Right lobe of liver (tissue), 4 donors: ENCODE results near the gene IL5.

- PRO-cap, 4 experiments: no peak in any of the 4 experiments
- RAMPAGE, long total RNA, 2 experiments: no peak in any of the 2 experiments
Measured at GRCh38 chr5:132292978-132293191, 1.3 kb upstream of the SLC22A4 start.

DNA sequence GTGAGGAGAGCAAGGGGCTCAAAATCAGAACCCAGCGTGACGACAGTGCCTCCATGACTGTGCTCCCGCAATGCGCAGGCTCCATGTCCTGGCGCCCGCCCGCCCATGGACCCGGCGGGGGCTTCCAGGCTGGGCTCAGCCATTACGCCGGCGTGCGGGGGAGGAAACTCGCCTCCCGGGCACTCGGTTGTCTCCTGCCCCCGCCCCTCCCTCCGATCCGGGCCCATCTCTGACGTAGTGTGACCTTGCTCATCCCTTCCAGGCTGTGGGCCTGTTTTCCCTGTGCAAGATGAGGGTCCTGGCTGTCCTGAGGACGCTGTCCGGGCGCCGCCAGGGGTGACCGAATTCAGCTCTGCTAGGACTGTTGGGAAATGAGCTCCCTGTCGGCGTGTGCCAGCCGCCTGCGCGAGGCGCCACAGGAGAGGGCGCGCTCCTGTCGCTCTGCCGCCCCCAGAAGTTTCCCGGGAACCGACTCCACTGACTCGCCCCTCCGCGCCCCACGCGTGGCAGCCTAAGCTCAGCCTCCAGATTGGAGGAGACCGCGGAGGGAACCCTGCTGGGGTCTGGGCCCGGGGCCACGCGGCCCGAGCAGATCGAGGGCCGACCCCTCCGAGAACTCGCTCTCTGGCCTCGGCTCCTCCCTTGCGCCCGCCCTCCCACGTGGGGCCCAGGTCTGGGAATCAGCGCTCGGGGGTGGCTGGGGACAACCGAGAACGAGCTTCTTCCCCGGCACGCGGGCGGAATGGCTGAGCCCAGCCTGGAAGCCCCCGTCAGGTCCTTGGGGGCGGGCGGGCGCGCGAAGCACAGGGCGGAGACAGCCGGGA lies 479 bp upstream of the SLC22A4 start:
- PRO-cap, 4 experiments: peak in 4 of 4 experiments; most common plus-strand start position 142 of the sequence (in 4); most common minus-strand start position 55 of the sequence (in 4)
- RAMPAGE, long total RNA, 2 experiments: no peak in any of the 2 experiments

DNA sequence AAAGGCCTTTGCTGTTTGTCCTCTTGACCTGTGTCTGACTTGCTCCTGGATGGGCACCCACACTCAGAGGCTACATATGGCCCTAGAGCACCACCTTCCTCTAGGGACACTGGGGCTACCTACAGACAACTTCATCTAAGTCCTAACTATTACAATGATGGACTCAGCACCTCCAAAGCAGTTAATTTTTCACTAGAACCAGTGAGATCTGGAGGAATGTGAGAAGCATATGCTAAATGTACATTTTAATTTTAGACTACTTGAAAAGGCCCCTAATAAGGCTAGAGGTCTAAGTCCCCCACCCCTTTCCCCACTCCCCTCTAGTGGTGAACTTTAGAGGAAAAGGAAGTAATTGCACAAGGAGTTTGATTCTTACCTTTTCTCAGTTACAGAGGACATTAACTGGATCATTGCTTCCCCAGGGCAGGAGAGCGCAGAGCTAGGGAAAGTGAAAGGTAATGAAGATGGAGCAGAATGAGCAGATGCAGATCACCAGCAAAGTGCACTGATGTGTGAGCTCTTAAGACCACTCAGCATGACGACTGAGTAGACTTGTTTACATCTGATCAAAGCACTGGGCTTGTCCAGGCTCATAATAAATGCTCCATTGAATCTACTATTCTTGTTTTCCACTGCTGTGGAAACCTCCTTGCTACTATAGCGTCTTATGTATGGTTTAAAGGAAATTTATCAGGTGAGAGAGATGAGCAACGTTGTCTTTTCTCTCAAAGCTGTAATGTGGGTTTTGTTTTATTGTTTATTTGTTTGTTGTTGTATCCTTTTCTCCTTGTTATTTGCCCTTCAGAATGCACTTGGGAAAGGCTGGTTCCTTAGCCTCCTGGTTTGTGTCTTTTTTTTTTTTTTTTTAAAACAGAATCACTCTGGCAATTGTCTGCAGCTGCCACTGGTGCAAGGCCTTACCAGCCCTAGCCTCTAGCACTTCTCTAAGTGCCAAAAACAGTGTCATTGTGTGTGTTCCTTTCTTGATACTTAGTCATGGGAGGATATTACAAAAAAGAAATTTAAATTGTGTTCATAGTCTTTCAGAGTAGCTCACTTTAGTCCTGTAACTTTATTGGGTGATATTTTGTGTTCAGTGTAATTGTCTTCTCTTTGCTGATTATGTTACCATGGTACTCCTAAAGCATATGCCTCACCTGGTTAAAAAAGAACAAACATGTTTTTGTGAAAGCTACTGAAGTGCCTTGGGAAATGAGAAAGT lies 25.3 kb downstream of the SLC22A5 start:
- PRO-cap, 4 experiments: no peak in any of the 4 experiments
- RAMPAGE, long total RNA, 2 experiments: no peak in any of the 2 experiments

DNA sequence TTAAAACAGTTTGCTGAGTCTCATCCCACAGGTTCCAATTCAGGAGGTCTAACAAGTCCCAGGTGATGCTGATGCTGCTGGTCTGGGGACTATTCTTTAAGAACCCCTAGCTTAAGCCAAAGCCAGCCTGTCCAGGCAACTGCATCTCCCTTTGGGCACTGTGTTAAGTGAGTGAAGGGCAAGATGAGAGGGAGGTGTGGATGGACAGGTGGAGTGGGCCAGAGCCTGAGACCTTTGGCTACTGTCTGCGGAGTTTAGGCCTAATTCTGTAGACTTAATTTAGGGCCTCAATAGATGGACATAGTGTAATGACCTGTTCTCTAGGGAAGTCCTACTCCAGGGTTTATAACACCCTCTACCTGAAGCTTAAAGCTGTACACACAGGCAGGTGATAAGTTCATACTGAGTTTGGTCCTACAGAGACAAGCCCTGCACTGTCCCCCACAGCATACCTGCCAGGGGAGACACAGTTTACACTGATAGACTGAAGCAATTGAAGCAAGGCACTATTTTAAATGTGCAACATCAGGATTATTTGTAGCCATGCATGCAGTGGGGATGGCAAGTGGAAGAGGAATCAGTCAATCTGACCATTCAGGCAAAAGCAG lies 47.9 kb downstream of the IRF1 start:
- PRO-cap, 4 experiments: no peak in any of the 4 experiments
- RAMPAGE, long total RNA, 2 experiments: no peak in any of the 2 experiments

DNA sequence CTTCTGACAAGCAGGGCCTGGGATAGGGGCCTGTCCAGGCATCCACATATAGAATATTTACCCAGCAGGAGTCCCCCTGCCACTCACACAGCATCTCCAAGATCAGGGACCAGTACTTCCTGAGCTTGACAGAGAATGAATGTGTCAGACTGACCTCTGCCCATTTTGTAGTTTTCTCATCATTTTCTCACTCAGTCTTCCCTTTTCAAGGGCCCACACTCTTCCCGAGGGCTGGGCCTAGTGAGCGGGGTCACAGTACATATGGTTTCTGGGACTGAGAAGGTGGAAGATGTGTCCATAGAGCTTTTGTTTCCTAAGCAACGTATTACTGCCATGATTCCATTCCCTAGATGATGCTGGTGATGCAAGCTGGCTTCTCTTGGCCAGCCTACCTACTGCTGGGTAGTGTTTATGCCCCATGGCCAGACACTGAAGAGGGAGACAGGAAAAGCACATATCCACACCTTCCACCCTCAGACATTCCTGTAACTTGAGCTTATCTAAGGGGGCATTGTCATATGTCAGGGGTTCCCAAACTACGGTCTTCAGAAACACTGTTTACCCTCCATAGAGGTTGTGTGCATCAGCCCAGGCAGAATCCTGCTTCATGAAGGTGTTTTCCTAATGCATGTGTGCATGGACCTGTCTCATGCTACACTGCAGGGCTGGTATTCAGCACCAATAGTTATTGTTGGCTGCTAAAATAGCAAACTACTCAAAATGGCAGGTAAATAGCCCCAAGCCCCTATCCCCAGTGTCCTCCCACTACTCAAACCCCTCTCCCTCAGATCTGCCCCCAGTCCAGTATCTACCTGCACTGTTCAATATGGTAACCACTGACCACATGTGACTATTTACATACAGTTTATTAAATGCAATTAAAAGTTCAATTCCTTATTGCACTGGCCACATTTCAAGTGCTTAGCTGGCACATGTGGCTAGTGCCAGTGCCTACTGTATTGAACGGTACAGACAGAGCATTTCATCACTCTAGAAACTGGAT lies 9.5 kb downstream of the IRF1 start:
- PRO-cap, 4 experiments: no peak in any of the 4 experiments
- RAMPAGE, long total RNA, 2 experiments: no peak in any of the 2 experiments

DNA sequence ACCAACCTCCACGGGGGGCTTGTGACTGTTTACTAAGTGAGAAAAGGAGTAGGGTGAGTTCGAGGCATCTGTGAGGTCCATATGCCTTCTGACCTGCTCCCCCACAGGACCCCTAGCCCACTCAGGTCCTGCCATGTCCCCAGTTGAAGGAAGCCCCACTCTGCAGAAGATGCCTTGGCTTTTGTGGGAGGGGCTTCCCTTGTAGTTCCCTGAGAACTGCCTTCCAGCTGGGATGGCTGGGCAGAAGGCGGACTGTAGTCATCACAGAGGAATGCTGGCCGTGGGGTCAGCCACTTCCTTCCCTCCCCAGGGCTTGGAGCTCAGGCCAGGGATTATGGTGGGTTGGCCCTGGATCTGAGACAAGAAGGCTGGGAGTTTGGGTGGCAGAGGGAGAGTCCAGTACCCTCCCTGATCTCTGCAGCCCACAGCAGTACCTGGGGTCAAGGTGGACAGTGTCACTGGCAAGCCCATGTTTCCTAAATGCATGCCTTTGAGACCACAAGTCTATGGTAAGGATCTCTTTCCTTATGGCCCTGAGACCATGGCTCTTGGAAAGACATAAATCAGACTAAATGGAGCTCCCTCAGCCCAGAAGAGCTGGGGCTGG lies 7.1 kb upstream of the IRF1 start:
- PRO-cap, 4 experiments: peak in 2 of 4 experiments; most common plus-strand start position 261 of the sequence (in 2); most common minus-strand start position 218 of the sequence (in 1)
- RAMPAGE, long total RNA, 2 experiments: no peak in any of the 2 experiments

DNA sequence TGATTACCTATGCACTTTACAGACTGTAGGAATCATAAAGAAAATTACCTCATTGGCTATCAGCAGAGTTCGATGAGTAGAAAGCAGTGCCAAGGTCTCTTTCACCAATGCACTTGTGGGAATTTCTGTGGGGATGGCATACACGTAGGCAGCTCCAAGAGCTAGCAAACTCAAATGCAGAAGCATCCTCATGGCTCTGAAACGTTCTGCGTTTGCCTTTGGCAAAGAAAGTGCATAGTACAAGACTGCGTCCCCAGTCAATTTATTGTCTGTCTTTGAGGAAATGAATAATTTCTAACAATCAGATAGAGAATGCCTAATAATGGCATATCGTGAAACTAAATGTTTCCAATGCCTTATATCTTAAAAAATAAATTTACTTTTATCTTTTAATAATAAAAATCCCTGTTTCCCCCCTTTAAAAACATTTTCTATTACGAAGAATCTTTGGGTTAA lies at the start of gene IL5:
IL5 (minus strand) TSS at position 236 of the 456 bp plus-strand sequence.
- PRO-cap, 4 experiments: no peak in any of the 4 experiments
- RAMPAGE, long total RNA, 2 experiments: no peak in any of the 2 experiments

GRCh38 chr5:132557527-132558275 lies 924 bp downstream of the RAD50 start:
- PRO-cap, 4 experiments: peak in 2 of 4 experiments; most common minus-strand start chr5:132557627 (in 1)
- RAMPAGE, long total RNA, 2 experiments: start-site peak on the minus strand in 1 of 2 experiments, at chr5:132557606-132557651 at its widest, 7 reads per replicate

DNA sequence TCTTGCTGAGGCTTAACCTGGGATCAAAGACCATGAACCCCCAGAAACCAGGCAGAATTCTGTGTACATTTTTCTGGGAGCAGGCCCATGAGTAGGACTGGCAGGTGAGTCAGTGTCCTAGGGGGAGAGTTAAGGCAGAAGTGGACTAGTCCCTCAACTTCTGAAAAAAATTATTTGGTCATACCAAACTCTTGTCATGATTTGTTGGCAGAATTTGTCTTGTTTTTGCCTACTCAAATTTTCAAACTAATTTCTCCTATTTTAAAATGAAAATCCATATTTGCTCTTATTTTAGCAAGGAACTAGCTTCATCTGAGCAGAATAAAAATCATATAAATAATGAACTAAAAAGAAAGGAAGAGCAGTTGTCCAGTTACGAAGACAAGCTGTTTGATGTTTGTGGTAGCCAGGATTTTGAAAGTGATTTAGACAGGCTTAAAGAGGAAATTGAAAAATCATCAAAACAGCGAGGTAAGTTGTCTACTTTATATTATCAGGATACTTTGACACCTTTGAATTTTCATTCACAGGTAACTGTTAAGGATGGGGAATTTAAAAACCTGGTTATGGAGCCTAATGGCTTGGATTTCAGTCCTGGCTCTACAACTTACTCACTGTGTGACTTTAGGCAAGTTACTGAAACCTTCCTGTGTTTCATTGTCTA lies 37.9 kb downstream of the RAD50 start:
- PRO-cap, 4 experiments: no peak in any of the 4 experiments
- RAMPAGE, long total RNA, 2 experiments: no peak in any of the 2 experiments

DNA sequence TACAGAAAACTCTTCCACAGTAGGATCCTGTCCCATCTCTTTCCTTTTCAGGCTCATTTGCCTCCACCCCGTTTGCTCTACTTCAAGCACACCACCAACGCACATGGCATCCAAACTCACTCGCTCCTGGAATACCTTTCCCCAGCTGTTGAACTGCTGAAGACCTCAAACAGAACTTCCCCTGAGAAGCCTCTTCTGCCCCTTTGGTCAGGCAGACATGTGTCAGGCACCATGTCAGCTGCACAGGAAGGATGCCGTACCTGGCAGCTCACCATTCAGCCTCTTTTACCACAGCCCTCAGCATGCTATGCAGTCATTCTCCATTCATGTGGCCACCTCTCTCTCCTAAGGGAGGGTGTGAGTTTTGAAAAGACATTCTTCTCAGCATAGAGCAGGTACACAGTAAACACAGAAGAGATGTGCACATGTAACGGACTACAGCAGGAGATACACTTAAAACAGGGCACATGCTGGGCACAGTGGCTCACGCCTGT lies 14.2 kb downstream of the IL4 start:
- PRO-cap, 4 experiments: no peak in any of the 4 experiments
- RAMPAGE, long total RNA, 2 experiments: no peak in any of the 2 experiments

DNA sequence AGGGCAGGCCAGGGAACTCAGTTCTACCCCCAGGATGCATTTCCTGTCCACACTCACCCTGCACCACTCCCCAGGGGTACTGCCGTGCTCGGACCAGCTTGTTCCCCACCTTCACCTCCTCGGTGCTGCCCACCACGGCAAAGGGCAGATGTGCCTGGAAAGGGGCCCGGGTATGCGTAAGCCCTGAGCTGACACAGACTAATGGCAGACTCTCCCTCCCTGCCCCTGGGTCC lies 14.4 kb downstream of the CCNI2 start:
- PRO-cap, 4 experiments: no peak in any of the 4 experiments
- RAMPAGE, long total RNA, 2 experiments: no peak in any of the 2 experiments

DNA sequence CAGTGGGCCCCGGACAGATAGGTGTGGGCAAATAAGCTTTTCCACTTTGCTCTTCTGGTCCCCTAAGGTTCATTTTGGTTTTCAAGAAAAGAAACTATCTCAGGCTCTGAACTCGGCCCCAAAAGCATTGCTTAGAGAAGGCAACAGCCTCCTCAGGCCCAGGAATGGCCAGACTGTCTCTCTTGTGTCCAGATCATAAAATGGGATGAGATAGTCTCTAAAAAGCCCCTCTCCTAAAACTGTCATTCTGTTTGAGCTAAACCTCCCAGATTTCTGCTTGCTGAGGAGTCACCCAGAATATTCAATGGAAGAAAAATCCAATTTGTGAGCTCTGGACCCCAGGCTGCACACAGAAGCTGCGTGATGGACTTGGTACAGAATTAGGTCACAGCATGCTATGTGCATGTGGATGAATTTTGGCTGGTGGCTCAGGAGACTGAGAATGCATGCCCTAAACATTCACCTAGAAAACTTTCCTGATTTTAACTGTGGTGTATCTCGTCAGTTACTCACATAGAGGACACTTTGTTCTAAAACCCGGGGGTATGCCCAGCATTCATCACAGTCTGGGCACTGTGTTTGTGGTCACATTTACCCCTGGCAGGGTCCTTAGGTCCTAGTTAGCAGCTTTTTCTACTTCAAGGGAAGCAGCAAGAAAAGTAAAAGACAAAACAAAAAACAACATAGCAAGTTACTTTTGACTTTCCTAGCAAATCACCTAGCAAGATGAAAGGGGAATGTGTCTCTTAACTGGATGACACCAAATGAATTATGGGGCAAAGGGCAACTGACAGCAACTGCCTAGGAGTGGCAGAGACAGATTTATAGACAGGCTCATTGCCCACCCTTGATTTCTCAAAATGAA lies 8.1 kb upstream of the SHROOM1 start:
- PRO-cap, 4 experiments: peak in 4 of 4 experiments; most common plus-strand start position 404 of the sequence (in 1); most common minus-strand start position 306 of the sequence (in 3)
- RAMPAGE, long total RNA, 2 experiments: no peak in any of the 2 experiments

DNA sequence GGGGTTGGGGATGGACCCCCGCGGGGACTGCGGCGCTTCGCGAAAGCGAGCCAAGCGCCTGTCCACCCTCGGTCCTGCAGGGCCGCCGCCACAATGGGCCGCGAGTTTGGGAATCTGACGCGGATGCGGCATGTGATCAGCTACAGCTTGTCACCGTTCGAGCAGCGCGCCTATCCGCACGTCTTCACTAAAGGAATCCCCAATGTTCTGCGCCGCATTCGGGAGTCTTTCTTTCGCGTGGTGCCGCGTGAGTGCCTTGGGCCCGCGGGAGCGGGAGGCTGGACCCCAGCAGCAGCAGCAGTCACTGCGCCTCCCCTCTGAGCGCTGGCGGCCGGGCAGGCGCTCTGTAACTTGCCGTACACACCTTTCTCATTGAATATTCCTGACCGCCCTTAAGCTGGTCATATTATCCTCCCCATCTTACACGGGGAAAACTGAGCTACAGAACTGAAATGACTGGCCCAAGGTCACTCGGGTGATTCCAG lies 389 bp downstream of the UQCRQ start:
- PRO-cap, 4 experiments: peak in 3 of 4 experiments; most common plus-strand start position 139 of the sequence (in 1); most common minus-strand start position 95 of the sequence (in 2)
- RAMPAGE, long total RNA, 2 experiments: no peak in any of the 2 experiments

GRCh38 chr5:132874640-132875466 lies 1.4 kb downstream of the LEAP2 start:
- PRO-cap, 4 experiments: peak in 4 of 4 experiments; most common plus-strand start chr5:132874799 (in 3); most common minus-strand start chr5:132874896 (in 1)
- RAMPAGE, long total RNA, 2 experiments: no peak in any of the 2 experiments

GRCh38 chr5:132951579-132951854 lies 11.9 kb downstream of the AFF4 start:
- PRO-cap, 4 experiments: no peak in any of the 4 experiments
- RAMPAGE, long total RNA, 2 experiments: no peak in any of the 2 experiments

DNA sequence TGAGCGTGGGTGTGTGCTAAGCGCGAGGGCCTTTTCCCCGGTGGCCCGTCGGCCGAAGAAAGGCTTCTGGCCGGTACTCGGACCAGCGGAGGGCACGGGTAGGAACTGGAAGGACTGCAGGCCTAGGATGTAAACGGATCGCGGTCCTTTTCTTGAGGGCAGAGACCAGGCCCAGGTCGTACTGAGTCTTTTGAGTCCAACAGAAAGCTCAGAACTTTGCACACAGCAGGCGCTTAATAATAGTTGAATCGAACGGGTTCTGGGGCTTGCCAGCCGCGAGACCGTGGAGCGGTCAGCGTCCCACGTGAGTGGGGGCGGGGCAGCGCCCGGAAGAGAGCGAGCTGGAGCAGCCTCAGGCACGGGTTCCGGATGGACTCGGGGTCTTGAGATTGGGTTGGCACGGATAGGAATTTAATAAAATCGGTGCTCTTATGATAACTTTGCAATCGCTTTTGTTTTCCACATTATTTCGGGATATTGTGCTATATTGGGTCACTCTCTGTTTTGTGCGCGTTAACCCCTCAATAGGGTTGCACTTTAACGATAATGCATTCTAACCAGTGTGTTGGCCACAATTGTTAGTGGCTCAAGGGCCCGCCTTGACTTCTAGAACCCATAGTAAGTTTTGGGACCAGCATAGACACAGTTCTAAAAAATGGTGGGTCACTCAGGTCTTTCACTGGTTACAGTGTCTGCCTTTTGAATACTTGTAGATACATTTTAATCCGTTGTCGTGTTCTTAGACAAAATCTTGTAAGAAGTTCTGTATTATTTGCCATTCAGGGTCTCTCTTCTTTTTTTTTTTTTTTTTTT lies 928 bp downstream of the HSPA4 start:
- PRO-cap, 4 experiments: peak in 4 of 4 experiments; most common plus-strand start position 332 of the sequence (in 2); most common minus-strand start position 306 of the sequence (in 3)
- RAMPAGE, long total RNA, 2 experiments: no peak in any of the 2 experiments

- PRO-cap, 4 experiments: peak in 1 of 4 experiments; most common plus-strand start chr5:133818215 (in 1)
- RAMPAGE, long total RNA, 2 experiments: no peak in any of the 2 experiments
Measured at GRCh38 chr5:133817898-133818368, 150.5 kb downstream of the C5orf15 start.

- PRO-cap, 4 experiments: peak in 4 of 4 experiments; most common plus-strand start chr5:133821572 (in 4); most common minus-strand start chr5:133821370 (in 3)
- RAMPAGE, long total RNA, 2 experiments: no peak in any of the 2 experiments
Measured at GRCh38 chr5:133821157-133821749, 147.2 kb downstream of the C5orf15 start.

DNA sequence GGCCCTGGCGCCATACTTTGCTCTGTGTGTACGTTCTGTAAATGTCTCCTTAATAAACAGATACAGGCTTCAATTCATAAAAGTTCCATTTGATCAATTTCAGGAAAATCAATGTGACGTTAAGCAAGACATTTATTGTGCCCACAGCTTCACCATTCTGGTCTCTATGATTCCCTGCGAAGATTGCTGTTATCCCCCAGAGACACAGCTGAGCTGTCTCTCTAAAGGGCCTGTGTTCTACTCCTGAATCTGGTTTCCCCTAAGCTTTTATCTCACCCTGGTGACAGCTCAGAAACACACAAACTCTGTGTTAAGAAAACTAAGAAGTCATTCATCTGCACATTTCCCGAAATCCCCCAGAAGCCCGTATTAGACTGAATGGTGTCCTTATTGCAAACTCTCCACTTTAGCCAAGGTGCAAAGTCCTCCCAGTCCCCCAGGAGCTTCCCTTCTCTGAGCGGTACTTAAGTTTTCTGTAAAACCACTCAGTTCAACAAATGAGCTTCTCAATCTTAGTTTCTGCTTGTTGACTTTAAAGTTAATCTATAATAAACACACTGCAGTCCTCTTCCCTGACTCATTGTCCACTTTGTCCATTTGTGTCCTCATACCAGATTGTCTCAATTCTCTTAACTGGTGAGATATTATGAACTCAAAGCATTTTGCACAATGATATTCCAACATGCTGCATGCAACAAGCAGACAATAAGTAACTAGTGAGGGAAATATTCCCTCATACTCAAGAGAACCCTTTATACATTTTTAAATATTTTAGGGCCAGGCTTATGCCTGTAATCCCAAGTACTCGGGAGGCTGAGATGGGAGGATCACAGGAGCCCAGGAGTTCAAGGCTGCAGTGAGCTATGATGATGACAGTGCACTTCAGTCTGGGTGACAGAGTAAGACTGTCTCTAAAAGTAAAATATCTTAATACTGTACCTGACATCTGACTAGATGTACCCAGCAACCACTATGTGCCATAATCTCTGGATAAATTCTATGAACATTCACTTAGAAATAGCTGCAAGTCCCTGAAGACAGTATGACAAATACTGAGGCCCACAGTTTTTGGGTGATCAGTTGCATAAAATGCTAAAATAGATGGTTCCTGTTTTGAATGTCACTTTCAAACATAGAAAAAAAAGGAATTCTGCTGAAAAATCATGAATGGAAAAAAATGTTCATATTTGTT lies 1.6 kb upstream of the C5orf15 start:
- PRO-cap, 4 experiments: no peak in any of the 4 experiments
- RAMPAGE, long total RNA, 2 experiments: no peak in any of the 2 experiments

DNA sequence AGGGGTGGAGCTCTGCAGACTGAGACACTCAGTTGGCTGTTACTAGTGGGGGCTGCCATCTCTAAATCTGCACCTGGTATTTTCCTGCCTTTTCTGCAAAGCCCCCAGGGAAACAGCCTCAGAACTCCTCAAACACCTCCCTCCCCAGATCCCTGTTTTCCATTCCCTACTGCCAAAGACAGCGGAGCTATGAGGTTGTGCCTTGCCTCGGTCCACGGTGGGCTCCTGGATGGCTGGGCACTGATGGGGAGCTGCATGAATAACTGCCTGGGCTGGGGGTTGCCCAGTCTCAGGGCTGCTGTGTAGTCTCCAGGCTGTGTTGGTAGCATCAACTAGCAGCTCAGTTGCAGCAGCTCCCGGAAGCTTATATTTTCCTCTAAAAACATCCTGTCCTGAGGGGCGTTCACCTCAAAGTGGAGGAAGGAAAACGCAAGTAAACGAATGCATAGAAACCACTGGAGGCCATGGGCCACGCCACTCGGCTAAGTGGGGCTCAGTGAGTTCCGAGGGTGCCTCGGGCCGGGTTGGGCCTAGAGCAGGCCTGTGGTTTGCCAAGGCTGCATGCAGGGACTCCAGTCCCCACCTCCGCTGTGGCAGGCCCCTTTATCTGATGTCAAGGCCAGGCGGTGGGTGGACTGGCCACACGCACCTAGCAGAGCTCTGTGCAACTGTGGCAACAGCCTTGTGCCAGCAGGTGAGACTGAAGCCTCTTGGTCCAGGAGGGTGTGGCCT lies 14.9 kb downstream of the TCF7 start:
- PRO-cap, 4 experiments: no peak in any of the 4 experiments
- RAMPAGE, long total RNA, 2 experiments: no peak in any of the 2 experiments